Cerebral cortex (tissue), 2 donors: ENCODE results near the gene MT4.

- PRO-cap, 2 experiments, result no peak in any of the 2 experiments
Observed at GRCh38 chr16:53756583-53757075, 52.7 kb downstream of the FTO start.

DNA sequence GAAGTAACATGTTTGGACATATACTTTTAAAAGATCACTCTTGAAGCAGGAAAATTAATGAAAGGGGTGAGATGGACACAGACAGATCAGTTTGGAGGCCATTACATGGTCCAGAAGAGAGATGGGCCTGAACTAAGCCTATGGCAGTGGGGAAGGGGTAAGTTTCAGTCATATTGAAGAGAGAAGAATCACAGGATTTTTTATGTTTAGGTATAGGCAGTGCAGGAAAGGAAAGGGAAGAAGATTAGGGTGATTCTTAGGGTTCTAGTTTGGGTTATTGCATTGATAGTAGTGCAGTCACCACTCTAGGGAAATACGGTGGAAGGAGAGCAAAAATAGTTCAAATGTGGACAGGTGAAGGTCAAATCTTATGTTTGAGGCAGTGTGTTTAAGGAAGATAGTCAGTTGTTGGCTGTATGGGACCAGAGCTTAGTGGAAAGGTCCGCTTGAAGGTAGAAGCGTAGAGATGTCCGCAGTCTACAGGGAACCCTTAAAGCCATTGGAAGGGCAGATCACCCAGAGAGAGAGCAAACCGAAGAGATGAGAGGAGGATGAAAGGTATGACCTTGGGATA lies 223.2 kb downstream of the FTO start:
- PRO-cap, 2 experiments, result no peak in any of the 2 experiments

GRCh38 chr16:53991152-53991662 lies 287.3 kb downstream of the FTO start:
- PRO-cap, 2 experiments, result no peak in any of the 2 experiments

- PRO-cap, 2 experiments, result no peak in any of the 2 experiments
Observed at GRCh38 chr16:54873920-54874371, 56.7 kb upstream of the IRX5 start.

- PRO-cap, 2 experiments, result peak in 1 of 2 experiments; most common minus-strand start chr16:54929144 (in 1)
Observed at GRCh38 chr16:54928380-54929243, 2.1 kb upstream of the IRX5 start.

- PRO-cap, 2 experiments, result no peak in any of the 2 experiments
Observed at GRCh38 chr16:55012812-55013158, 82.1 kb downstream of the IRX5 start.

GRCh38 chr16:55470546-55470827 lies 8.5 kb upstream of the MMP2 start:
- PRO-cap, 2 experiments, result no peak in any of the 2 experiments

DNA sequence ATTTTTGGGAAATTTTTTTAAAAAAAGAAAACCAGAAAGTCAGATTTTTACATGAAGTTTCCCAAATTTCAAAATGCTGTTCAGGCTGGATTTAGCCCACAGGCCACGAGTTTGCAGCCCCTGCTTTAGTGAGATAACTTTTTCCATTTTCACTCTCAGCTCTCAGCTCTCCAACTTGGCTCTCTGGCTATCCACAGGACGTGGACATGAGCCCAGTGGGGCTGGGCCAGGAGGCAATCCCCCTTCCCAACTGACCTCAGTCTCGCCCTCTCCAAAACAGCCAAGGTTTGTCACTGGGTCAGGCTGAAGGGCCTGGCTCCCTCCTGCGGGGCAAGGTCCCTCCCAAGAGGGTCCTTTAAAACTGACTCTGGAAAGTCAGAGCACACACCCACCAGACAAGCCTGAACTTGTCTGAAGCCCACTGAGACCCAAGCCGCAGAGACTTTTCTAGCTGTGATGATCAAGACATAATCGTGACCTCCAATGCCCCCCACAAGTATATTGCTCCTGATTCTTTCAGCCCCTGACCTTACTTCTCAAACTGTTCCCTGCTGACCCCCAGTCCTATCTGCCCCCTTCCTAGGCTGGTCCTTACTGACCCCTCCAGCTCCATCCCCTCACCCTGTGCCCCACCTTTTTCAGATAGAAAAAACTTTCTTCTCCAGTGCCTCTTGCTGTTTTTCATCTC lies 1.7 kb upstream of the MMP2 start:
- PRO-cap, 2 experiments, result no peak in any of the 2 experiments

DNA sequence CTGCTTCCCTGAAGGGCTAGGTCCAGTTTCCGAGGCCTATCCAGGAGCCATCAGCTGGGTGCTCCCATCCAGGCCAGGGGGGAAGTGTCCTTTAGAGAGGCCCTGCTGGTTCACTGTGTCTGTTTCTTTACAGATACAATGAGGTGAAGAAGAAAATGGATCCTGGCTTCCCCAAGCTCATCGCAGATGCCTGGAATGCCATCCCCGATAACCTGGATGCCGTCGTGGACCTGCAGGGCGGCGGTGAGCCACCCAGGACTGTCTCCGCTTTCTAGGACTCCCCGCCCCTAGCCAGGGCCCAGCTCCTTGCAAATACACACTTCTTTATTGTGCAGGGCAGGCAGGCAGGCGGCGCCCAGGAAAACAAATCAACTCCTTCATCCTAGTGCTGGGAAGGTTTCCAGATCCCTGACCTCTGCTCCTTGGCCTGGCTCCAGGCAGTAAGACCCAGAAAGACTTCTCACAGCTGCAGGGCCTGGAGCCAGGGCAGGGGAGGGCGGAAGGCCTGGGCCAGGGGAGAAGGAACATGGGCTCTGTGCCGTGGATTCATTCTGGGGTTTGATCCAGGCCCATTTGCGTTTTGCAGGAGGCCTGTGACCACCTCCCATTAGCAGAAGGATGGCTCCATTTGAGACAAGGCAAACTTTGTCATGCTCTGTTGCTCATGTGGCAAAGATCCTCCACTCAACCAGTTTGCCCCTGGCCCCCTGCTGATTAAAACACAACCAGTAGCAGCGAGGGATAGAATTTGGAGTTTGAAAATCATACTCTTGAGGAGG lies 6.0 kb upstream of the LPCAT2 start:
- PRO-cap, 2 experiments, result no peak in any of the 2 experiments

DNA sequence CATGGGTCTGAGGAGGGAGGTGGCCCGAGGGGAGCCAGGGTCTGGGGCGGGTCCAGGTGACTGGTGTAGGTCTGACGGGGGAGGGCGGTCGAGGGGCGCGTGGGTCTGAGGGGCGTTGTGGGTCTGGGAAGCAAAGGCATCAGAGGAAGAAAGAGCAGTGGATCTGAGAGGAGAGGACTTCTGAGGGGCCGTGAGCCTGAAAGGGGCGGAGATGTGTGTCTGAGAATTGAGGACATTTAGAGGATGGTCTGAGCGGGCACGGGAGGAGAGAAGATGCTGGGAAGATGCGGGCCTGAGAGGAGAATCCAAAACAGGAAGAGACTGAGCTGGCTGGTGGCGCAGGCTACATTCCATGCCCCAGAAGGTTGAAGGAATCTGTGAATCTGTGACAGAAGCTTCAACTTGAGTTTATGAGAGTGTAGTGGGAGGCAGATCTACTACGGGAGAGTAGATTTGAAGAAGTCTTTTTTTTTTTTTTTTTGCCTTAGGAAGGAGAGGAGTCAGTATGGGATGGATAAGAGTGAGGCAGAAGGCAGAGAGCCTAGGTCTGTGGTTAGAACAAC lies 737 bp downstream of the LPCAT2 start:
- PRO-cap, 2 experiments, result no peak in any of the 2 experiments

DNA sequence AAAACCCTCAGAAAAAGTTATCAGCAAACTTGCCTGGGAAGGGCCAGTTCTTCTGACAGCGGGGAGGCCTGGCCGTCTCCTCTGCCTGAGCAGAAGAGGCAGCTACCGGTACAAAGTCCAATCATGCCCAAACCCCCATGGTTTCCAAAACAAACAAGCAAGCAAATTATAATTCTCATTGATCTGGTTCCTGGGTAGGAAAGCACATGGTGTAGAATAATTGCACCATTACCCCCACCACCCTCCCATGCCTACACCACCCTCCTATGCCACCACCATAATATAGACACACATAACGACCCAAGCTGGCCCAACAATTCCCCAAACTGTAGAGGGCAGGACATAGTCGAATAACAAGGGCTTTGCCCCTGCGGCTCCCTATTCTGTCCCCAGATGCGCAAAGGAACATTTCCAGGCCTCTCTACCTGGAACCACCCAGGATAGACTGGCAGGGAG lies 3.4 kb downstream of the CES5A start:
- PRO-cap, 2 experiments, result no peak in any of the 2 experiments

DNA sequence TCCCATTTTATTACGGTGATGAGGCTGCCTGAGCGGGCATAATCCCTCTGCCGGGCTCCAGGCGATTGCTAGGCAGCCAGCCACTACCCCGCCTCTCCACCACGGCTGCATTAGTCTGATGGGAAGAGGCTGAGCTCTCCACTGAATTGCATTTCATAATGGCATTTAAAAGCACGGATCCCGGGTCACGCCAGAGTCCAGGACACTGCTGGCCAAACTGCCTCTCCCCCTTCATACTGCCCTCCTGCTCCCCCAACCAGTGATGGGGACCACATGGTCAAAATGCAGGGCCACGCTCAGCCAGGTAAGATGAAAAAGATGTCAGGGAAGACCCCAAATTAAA lies 88.8 kb upstream of the GNAO1 start:
- PRO-cap, 2 experiments, result no peak in any of the 2 experiments

DNA sequence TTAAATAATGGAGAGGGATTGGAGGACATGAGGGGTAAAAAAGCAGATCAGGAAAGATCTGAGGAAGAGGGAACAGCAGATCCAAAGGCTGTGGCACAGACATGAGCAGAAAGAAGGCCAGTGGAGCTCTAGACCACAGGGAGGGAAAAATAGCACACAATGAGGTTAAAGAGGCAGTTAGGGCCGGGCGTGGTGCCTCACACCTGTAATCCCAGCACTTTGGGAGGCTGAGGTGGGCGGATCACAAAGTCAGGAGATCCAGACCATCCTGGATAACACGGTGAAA lies 14.5 kb downstream of the GNAO1 start:
- PRO-cap, 2 experiments, result peak in 1 of 2 experiments; most common minus-strand start position 146 of the sequence (in 1)

- PRO-cap, 2 experiments, result no peak in any of the 2 experiments
Observed at GRCh38 chr16:56234809-56235165, 43.5 kb downstream of the GNAO1 start.

- PRO-cap, 2 experiments, result no peak in any of the 2 experiments
Observed at GRCh38 chr16:56385767-56386462, 39.4 kb downstream of the AMFR start.

GRCh38 chr16:56389003-56389462 lies 36.3 kb downstream of the AMFR start:
- PRO-cap, 2 experiments, result no peak in any of the 2 experiments

GRCh38 chr16:56564869-56565324 lies at the start of gene MT4:
MT4 (plus strand) TSS chr16:56565073.
- PRO-cap, 2 experiments, result no peak in any of the 2 experiments

DNA sequence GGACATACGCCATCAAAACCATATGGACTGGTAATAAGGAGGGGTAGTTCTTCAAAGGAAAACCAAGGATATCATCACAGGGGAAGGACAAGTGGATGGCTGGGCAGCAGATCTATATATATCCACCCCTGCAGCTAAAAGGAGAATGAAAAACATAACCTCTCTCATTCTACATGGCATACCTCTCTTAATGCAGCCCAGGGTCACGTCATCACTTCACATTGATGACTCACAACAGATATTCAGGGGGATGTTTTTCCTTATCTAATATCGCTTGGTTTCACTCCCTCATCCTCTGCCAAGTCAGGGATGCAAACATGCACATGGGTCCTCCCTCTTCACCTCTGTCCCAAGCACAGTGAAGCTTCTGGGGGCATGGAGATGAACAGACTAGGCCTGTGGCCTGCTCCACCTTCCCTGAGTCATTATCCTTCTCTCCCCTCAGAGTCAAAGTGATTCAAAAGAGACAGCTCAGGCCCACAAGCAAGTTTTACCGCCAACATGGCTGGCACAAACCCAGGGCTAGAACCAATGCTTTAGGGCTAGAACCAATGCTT lies 2.4 kb upstream of the MT2A start:
- PRO-cap, 2 experiments, result no peak in any of the 2 experiments

DNA sequence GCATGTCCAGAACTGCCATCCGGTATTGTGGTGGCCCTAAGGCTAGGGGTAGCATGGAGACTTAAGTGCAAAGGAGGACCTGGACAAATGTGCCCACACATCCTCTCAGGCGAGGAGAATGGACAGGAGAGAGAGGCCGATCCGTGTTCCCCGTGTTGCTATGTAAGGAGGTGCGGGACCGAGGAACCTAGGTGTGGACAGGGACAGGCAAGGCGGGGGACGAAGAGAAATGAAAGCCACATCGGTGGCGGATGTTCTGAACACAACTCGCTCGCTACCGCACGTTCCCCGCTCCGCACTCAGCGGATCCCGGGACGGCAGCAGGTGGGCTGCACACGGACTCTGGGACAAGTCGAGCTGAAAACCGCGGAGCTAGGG lies 533 bp upstream of the MT1E start:
- PRO-cap, 2 experiments, result peak in 1 of 2 experiments; most common plus-strand start position 64 of the sequence (in 1)

GRCh38 chr16:56643301-56643836 lies 4.9 kb downstream of the MT1A start:
- PRO-cap, 2 experiments, result no peak in any of the 2 experiments